Melanocyte of skin (primary cell): ENCODE measurements around a stretch of chr18.

DNA sequence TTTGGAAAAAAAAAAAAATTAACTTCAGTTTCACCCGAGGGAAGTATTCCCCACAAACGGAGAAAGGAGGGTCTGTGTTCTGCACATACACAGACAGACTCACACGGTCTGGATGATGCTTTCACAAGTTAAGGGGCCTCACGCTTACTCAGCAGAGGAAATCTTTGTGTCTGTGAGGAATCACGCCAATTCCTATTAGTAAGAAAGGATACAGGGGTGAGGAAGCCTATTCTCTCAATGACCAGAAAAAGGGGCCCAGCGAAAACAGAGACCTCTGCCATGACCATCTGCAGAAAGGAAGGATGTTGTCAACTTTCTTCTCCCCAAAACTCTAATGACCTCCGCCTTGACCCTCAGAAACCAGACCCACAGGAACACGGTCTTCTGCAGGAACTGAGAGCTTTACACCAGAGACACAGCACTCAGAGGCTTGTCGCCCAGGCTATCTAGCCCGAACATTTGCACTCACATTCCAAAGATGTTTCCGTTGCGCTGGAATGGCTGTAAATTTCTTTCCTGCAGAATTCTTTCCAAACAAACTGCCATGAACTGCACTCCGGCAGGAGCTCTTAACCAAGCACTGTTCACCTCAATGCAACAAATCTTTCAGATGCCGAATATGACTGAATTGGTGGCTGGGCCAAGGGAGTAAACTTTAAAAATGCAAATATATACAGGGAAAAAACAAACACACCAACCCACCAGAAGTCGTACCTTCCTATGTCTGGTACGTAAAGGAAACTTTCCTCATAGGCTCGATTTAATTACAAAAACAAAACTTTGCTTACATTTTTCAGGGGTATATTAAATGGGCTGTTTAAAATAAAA is 186.2 kb downstream of the TCF4 start:
- CAGE, long polyA plus RNA, 2 experiments, result no peak in any of the 2 experiments

DNA sequence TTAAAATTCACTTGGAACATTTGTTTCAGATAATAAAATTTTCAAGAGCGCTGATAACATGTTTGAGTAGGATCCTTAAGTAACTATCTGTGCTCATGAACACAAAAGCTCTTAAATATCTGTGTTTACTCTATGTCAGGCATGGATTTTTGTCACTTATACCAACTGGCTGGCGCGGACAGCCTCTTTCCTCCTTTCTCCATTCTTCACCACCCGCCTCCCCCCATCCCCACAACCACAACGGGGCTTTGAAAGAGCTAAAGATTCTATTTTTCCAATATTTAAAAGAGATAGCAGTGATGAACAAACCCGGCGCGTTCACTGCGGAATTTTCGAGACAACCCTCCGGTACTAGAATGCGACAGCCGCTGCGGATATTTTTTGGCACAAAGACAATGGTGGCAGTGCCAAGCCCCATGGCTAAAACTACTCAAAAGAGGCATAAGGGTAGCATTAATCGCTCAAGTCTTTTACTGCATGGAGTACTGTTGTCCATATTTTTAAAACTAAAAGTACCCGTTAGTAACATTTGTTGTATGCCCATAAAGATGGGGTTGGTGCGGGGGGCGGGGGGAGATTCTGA is 181.4 kb downstream of the TCF4 start:
- CAGE, long polyA plus RNA, 2 experiments, result no peak in any of the 2 experiments

DNA sequence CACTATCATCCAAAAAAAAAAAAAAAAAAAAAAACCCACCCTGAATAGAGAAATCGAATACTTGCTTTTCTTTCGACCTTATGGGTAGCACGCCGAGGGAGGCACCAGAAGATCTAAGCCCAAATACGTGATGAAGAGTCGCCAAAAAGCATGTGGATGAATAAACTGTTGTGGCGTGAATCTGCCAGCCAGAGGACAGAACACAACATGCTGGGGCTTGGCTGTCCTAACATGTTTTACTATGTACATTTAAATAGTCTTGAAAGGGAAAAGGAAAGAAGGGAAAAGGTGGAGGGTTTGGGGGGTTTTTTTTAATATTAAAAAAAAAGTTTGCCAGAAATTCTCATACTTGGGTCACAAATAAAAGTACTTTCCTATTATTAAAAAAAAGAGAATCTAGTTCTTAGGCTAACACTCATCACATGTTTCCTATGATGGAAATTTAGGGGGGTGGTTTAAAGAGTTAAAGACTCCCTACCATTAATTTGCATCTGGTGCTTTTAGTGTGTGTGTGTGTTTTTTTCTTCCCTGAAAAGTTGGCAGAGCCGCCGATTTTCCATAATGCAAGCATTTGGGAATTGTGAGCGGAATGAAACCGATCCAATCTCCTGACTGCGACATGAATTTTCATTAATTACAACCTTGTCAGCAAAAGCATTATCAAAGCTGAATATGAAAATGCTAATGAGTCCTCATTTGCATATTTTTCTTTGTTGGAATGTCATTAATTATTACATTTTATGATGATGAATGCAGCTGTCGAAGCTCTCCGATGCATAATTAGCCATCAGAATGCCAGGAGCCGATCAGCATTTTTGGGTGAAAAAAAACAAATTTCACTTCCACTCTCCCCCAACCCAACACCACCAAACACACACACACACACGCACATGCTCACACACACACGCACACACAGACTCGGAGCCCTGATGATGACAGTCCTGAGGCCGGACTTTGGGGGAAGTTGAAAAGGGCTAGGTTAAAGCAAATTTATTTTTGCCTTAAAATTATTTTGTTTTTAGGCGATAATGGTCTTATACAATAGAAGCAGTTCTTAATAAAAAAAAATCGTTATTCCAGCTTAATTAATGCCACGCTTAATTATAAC is 165.5 kb downstream of the TCF4 start:
- CAGE, long polyA plus RNA, 2 experiments, result no peak in any of the 2 experiments

DNA sequence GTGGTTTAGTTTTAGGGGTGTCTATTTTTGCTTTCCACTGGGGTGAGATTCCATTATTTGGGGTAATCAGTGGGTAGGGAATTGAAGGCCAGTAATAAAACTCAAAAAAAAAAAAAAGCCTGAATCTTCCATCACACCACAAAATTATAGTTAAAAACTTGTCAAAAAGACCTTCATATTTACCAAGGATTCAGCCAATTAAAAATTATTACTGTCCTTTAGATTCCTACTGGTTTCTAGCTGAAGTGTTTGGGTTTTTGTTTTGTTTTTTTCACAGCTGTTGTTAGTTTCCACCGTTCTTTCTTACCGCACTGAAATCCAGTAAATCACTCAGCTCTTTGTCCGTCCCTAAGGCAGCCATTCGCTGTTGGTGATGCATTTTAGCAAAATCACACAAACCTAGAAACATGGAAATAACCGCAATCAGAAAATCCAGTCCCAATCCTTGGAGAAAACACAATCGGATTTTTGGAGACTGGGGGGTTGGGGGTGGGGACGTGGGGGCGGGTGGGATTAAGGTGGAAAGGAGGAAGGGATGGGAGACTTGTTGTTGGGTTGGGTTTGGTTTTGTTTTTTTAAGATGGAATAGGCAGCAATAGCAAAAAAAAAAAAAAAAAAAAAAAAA is 1.1 kb downstream of the TCF4 start:
- CAGE, long polyA plus RNA, 2 experiments, result no peak in any of the 2 experiments

DNA sequence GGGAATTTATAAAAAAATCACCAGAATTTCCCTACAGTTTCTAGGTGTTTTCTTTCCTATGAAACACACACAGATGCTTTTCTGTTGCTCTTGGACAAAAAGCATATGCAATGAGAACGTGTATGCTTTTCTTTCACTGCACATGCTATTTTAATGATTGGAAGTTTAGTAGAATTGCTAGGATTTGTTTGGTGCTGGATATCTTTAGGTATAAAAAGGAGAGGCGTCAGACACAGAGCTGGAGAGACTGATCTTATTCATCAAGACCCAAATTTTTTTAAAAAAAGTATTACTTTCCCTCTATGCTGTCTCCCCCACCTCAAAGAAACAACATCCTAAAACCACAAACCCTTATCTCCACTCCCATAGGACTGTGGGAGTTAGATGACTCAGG is 144.0 kb upstream of the TCF4 start:
- CAGE, long polyA plus RNA, 2 experiments, result no peak in any of the 2 experiments

DNA sequence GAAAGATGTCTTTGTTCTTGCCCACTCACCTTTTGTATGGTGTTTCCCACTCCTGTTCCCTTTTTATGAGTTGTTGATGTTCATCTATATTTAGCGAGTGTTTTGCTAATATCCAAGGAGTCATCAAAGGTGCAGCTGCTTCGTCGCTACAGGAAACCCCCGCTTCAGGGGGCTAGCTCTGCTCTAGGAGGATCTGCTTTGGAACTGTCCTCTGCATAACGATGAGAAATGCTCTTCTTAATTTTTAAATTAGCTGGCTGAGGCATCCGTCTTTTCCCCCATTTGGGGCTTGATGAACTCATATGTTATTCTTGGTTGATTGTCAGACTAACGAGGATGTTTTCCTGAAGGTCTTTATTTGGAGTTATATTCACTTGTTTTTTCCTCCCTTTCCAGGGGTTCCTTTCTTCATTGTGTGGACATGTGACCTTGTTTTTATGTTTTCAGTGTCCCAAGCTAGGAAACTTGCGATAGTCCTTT is 179.2 kb downstream of the TXNL1 start:
- CAGE, long polyA plus RNA, 2 experiments, result no peak in any of the 2 experiments

GRCh38 chr18:56508734-56509213 is 129.6 kb downstream of the TXNL1 start:
- CAGE, long polyA plus RNA, 2 experiments, result no peak in any of the 2 experiments

DNA sequence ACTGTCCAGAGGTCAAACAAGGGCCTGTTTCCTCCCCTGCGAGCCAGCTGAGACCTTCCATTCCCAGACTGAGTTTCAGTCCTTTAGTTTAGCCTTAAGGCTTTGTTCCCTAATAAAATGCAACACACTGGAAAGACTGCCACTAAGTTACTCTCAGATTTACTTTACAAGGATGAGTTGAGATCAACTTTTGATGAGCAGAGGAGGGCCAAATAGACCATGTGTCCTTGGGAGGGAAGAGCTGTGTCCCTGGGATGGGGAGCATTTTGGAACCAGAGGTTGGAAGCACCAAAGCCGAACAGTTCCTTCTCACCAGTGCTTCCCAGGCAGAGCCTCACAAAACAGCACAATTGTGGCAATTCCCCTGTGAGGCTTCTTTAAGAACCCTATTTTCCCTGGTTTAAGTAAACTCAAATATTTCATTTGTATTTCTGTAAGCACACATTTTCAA is 63.3 kb downstream of the TXNL1 start:
- CAGE, long polyA plus RNA, 2 experiments, result no peak in any of the 2 experiments

- CAGE, long polyA plus RNA, 2 experiments, result no peak in any of the 2 experiments
Observed at GRCh38 chr18:56606643-56607164, 31.7 kb downstream of the TXNL1 start.

DNA sequence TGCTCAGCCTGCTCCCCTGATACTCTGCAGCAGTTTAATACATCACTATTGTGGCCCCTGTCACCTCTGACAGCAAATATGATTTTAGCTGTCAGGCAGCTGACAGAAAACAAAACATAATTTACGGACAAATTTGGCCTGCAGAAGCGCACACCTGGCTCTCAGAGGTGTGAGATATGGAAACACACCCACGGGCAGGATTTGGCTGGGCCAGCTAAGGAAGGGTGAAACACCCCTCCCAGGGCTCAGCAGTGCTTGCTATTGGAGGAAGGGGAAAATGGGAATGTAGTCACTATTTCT is 93.9 kb upstream of the ST8SIA3 start:
- CAGE, long polyA plus RNA, 2 experiments, result no peak in any of the 2 experiments

DNA sequence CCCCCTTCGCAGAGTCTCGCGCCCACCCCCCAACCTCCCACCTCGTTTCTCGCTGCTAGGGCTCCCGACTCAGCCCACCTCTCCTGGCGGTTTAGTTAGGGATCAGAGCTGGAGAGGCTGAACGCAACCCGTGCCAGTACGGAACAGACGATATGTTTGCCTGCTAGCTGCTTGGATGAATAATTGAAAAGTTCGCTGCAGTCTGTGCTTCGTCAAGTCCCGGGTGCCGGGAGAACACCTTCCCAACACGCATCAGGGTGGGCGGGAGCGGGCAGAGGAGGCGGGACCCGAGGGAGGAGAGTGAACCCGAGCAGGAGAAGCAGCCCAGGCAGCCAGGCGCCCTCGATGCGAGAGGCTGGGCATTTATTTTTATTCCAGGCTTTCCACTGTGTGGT is 5.6 kb downstream of the ONECUT2 start:
- CAGE, long polyA plus RNA, 2 experiments, result no peak in any of the 2 experiments

- CAGE, long polyA plus RNA, 2 experiments, result no peak in any of the 2 experiments
Observed at GRCh38 chr18:58097062-58097841, 53.2 kb downstream of the NEDD4L start.

DNA sequence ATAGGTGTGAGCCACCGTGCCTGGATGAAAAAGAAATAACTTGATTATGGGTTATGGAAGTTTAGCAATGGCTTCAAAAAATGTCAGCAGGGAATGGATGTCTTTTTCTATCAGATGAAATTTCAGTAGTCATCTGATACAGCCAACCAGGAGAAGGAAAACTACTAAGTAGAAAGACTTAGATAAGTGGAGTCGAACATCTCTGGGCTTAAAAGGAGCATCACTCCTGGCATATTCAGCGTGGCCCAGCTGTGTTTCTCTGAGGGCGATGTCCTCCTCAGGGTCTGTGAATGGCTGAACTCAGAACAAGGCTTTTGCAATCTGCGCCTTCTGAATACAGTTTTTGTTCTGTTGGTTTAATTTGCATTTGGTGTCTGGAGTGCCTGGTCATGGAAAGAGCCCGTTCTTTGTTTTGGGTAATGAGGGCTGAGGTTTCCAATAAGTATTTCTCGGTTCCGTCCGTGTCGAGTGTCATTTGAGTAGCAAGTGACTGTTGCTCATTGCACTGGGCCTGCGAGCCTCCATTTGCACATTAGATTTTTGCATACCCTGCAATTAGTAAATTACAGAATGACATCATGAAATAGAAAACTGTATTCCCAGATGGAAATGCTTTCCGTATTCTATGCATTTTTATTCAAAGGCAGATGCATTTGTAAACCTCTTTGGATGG is 57.2 kb downstream of the NEDD4L start:
- CAGE, long polyA plus RNA, 2 experiments, result no peak in any of the 2 experiments

GRCh38 chr18:58128588-58129022 is 84.6 kb downstream of the NEDD4L start:
- CAGE, long polyA plus RNA, 2 experiments, result no peak in any of the 2 experiments

- CAGE, long polyA plus RNA, 2 experiments, result no peak in any of the 2 experiments
Observed at GRCh38 chr18:58196122-58196747, 152.2 kb downstream of the NEDD4L start.

DNA sequence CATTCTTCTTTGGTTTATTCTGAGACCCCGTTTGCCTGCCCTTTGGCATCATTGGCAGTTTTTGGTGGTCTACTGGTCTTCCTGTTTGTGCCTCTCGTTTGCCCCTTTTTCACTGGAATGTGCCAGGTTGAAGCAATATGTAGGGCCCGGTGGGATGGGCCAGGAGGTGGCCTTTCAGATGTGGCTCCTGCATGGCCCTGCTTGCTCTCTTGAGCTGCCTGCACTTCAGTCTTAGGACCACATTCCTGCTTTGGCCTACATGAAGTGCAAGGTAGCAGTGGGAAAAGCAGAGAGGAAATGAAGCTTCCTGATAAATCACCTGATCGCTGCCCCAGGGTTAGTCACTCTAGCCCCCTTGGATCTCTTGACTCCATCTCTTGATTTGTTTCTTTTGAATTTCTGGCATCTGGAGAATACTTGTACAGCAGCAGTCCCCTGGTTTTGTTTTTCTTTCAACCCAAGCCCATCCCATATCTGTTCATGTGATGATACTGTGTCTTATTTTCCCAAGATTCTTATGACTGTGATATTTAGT is 169.9 kb downstream of the NEDD4L start:
- CAGE, long polyA plus RNA, 2 experiments, result no peak in any of the 2 experiments

DNA sequence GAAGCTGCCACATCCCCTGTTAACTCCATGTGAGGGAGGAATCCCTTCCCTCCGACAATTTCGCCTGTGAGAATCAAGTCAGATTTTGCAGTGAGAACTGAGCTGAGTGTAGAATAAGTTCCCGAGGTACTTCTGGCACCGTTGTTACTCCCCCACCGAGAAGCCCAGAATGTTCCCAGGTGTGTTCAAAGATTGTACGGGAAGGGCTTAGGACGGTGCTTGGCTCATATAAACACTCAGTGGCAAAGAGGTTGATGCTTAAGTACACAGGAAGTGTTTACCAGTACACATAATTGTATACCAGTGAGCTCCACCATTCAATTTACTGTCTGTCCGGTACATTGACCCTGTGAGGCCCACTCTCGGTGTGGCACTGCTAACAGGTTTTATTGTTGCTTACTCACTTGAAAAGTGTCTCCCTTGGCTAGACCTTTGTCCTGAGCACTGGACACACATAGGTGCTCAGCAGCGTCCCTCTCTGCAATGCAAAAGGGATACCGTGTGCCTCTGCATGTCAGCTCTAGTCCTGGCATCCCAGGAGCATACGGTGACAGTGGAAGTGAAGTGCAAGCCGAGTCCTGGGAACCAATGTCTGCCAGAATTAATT is 191.0 kb downstream of the NEDD4L start:
- CAGE, long polyA plus RNA, 2 experiments, result no peak in any of the 2 experiments

GRCh38 chr18:58257218-58258049 is 213.4 kb downstream of the NEDD4L start:
- CAGE, long polyA plus RNA, 2 experiments, result no peak in any of the 2 experiments

DNA sequence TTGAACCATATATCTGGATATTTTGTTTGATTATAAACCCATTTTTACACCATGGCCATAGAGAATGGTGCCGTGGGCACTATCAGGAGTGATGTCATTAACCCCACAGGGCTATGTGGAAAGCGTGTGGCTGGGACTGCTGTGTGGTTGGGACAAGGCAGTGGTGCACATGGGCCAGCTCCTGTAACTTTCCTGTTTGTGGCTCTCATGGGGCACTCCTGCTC is 240.6 kb downstream of the NEDD4L start:
- CAGE, long polyA plus RNA, 2 experiments, result no peak in any of the 2 experiments

DNA sequence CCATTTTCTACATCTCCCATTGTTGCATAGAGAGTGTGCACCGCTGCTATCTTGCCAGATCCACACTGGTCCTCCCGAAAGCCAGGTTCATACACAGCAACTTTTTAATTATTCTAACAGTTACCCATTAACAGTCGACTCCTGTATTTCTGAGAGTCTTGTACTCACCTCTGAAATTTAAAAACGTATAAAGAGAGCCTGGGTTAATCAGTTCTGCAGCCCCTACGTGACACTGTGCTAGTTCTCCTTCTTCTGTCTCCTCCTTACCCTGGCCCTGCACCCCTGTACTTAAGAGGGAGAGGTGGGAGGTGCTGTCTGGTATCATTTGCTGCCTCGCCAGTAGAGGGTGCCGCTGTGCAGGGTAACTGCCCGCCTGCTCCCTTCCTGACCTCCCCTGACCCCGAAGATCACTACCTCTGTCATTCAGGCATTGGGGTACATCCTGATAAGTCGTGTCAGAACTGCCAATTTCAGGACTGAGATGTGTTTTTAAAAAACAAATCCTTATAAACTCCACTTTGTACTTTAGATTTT is 229.0 kb downstream of the ALPK2 start:
- CAGE, long polyA plus RNA, 2 experiments, result no peak in any of the 2 experiments